REH cell (cell line): ENCODE measurements around a stretch of chr16.

DNA sequence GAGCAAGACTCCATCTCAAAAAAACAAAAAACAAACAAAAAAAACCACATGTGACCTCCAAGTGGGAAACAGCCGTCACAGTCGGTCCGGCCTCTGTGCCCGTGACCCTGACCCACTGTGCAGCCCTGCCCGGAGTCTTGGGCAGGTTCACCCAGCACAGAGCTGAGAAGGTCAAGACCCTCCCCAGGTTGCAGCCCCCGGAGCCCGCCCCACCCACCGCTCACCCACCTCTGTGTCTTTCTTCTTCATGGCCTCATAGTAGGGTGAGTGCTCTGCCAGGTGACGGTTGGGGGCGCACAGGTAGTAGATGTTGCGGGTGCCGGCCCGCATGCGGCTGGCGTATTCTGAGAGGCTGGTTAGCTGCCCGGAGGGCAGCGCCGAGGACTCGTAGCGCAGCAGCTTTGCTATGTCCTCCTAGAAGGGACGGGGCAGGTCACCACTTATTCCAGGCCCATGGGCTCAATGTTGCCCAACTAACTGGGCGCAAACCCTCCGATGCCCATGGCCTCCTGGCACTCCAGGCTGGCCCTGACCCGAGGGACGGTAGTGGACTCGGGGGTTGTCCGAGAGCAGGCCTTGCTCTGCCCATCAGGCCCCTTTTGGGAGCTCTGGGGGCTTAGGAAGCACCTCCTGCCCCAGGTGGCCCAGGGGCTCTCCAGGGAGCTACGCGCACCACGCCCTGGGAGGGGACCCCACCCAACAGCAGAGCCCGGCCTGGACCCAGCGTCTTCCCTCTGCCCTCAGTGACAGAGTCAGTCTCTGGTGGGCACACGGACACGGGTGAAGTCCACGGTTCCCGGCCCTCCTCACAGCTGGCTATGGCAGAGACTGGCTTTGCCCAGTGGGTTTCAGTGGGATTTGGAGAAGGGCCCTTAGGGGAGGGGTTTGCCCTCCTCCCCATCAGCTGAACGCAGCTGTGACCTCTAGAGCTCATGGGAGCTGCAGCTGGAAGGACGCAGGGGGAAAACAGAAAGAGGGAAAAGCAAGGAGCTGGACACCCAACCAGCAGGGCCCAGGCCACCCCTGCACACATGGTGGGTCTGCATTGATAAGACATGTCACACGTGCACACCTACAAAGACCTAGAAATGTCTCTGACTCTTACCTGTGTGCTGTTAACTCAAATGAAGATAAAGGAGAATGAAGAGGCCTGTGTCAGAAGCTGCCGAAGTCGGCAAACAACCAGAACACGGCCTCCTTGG lies 10.0 kb downstream of the DNASE1 start:
- PRO-cap, result no peak

DNA sequence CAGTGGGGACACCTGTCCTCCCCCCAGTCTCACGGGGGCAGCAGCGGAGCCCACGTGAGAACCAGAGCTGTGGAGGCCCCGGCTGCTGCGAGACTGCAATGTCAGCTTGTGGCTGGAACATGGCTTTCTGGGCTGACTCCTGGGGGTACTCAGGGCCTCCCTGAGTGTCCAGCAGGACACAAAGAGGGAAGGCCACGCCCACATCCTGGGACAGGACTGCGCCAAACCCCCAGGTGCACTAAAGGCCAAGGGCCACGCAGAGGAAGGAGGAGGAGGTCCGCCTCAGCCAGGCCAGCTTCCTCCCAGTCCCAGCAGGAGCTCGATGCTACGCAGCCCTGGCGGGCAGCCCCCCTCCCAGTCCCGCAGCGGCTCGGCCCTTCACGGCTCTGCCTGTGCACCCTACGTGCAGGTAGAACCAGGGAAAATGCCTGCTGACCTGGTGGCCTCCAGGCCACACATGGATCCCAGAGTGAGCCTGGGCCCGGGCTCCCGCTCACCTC lies 21.1 kb downstream of the DNASE1 start:
- PRO-cap, result no peak

DNA sequence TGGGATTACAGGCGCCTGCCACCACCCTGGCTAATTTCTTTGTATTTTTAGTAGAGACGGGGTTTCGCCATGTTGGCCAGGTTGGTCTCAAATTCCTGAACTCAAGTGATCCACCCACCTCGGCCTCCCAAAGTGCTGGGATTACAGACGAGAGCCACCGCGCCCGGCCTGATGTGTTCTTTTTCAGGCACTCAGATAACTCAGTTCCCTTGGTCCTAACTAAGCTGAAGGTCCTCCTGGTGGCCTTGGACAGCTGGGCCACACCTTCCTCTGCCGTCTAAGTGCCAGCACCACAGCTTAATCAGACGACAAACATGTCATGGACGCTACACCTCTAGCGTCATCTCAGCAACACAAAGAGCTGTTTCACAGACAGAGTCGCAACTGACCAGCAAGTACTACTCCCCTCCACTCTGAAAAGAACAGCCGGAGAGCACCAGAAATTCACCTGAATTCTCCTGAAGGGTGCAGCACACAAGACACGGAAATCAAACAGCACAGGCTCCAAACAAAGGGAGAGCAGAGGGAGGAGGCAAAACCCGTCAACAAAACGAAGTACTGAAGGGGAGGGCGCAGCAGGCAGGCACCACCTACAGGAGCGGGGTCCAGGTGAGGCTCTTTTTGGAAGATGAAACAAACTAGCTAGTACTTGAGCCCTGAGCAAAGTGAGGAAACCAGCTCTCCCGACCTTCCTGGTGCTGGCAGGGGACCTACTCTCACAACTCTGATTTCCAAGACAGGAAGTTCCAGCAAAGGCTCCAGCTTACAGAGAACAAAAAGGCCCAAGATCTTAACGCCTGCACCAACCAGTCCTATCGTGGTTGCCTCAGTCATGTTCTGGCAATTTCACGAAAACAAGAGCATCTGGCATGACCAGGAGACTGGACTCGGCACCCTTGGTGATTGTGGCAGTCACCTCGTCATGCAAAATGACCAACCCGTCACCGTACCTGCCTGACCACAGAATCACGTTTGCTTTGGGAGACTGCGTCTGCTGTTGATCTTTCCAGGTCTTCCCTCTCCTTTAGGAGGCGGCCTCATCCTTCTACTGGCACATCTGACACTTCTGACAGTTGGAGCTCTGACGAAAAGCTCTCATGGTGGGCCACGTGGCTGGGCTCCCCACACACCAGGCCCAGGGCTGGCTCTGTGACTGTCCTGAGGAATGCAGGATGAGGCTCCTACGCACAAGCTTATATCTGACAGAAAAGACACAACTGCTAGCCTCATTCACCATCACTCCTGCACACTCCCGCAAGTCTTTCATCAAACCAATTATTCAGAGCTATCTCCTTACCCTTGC lies 4.1 kb downstream of the TRAP1 start:
- PRO-cap, result no peak

GRCh38 chr16:3727923-3728462 lies 10.7 kb upstream of the TRAP1 start:
- PRO-cap, result no peak

DNA sequence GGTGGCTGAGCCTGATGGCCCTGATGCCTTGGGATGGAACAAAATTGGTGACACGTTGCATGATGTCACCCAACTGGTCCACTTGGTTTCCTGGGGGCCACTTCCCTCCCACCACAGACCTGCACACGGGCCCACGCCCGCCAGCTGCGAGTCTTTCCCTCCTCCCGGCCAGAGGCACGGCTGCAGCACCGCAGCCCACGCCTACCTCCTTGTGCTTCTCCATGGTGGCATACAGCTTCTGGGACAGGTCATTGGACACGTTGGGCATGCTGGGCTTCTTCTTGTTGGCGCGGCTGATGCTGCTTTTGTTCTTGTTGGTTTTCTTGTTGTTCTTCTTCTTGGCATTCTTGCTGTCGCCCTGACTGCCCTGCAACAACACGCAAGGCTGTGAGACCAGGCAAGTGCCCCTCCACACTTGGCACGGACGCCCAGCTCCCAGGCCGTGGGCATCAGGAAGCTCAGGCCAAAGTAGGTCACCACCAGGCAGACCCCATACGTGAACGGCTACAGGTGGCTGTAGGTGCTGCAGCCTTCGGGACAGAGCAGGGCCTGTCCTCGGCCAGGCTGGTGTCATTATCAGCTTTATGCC lies 14.3 kb upstream of the TRAP1 start:
- PRO-cap, result no peak

DNA sequence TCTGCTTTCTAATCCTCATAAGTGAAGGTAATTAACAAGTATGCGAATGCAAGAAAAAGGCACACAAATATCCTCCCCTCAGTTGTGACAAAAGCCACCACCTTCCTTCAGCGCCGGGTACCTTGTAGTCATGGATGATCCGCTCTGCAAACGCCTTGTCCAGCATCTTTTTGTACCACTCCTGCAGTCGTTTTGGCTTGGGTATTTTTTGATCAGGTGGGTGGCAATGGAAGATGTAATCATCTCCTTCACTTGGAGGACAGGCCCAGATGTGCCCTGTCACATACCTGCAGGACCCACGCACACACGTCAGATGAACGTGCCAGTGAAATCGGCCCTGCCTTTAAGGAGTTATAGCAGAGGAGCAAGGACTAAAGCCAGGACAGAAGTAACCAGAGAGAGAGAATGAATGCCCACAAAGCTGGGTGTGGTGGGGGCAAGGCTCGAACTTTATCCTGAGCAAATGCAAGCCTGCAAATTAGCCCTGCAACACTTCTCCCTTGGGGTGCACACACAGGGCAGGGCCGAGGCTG lies 19.3 kb upstream of the TRAP1 start:
- PRO-cap, result no peak

DNA sequence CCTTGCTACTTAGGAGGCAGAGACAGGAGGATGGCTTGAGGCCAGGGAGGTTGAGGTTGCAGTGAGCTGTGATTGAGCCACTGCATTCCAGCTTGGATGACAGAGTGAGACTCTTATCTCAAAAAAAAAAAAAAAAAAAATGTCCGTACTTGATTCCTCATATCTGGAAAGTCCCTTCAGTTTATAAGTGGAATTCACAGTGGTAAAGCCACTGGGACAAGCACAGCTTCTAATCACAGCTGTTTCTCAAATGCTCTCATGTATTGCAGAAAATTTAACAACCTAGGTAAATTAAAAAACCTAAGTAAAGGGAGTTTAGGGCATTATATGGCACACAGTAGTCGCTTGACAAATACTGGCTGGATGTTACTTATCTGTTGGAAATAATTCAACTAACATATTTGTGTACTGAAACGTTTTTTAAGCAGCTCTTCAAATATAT lies 78.8 kb upstream of the CREBBP start:
- PRO-cap, result no peak

DNA sequence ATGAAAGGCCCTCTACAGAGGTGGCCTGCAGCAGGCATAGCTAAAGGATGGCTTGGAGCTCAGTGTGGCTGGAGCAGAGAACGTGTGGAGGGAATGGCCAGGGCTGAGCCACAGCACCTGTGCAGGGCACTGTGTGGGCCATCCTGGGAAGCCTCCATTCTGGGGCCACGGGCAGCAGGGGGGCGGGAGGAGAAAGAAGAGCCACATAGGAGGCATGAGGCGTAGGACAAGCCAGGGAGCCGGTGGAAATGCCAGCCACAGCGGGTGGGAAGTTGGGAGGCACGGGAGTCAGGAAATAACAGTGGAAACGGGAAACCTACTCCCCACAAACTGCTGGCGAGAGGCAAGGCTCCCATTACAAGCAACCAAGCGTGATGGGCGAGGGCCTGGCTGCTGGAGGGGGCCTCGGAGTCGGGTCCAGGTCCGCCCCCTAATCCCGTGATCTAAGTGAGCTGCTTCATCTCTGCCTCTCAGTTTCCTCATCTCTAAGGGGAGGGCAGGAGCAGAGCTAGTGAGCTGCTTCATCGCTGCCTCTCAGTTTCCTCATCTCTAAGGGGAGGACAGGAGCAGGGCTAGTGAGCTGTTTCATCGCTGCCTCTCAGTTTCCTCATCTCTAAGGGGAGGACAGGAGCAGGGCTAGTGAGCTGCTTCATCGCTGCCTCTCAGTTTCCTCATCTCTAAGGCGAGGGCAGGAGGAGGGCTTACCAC lies 104.9 kb downstream of the ADCY9 start:
- PRO-cap, result no peak

- PRO-cap, result no peak
Measured at GRCh38 chr16:4044534-4045223, 71.6 kb downstream of the ADCY9 start.

DNA sequence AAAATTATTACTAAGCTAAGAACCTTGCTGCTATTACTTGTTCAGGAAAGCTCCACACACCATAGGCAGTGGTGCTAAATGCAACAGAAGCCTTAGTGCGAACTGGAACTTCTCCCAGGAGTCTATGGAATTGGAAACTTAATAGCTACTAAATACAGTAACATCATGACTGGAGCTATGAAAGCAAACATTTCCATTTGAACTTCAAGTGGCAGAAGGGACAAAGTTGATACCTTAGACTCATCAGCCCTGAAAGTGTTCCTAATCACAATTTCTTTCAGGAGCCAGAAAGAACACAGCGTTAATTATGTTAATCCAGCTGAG lies 22.5 kb downstream of the ADCY9 start:
- PRO-cap, result no peak

DNA sequence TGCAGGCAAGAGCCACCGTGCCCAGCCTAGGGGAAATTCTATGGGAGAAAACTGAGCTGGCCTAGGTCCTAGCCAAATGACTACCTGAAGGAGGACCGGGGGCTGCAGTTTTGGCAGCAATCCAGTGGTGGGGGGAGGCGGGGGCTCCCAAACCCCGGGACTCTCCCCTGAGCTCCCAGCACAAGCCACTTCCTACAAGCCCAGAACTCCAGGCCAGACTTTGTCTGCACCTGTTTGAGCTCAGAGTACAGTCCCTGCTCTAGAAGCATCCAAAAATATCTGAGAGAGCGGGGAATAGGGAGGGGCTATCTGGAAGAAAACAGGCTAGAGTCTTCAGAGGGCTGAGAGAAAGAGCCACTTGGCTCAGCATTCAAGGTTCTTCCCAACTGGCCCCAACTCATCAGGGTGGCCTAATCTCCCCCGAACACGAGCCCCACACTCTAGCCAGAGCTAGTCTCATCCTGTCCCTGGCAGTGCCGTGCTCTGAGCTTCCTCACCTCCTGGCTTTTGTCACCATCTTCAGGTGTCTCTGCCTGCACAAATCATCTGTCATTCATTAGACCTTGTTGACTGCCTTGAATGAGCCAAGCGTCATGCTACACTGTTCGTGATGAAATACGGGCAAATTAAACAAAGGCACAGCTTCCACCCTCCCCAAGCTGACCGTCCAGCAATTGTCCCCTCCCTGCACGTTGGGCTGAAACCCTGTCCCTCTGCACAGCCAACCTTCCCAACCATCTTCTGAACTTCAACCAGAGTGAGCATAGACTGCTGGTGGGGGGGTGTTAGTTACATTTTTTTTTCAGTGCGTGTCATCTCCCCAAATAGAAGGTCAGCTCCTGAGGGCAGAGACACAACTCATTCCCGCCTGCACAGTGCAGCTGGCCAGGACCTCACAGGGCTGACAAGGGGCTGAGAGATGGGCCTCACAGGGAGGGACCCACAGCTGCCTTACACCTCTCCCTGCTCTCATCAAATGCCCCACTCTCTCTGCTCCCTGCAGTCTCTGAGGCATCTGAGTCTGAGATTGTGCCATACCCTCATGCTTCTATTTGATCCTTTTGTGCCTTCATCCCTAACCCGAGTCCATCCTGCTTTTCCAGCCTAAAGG lies 8.7 kb downstream of the SRL start:
- PRO-cap, result no peak

- PRO-cap, result bidirectional peak, plus-strand start at chr16:4271994, minus-strand start at chr16:4271849
Measured at GRCh38 chr16:4271528-4272187, 1.2 kb downstream of the TFAP4 start.

DNA sequence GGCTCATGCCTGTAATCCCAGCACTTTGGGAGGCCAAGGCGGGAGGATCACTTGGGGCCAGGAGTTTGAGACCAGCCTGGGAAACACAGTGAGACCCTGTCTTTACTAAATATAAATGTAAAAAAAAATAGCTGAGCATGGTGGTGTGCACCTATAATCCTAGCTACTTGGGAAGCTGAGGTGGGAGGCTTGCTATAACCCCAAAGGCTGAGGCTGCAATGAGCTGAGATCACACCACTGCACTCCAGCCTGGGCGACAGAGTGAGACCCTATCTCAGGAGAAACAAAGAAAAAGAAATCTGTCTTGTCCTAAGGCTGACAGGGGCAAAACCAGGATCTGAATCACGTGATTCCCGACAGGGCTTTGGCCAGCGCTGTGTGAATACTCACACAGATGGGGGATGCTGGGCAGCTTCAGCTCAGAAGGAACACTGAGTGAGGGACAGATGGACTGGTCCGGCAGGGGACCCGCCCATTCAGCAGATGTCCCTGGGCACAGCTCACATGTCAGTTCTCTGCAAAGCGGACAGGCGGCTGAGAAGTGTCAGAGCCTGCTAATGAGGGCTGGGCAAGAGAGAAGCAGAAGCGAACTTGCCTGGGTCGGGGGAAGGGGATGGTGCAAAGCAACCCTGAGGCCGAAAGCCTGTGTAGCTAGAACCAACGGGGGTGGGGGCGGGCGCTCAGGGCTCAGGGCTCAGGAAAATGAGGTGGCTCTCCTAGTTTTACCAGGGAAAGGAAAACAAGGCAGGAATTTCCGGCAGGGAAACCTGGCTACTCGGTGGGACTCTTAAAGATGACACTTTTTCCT lies 12.0 kb upstream of the GLIS2 start:
- PRO-cap, result no peak

GRCh38 chr16:4327093-4327676 lies 11.3 kb downstream of the GLIS2 start:
- PRO-cap, result unidirectional peak, plus-strand start at chr16:4327624

- PRO-cap, result no peak
Measured at GRCh38 chr16:4340380-4340648, 10.8 kb downstream of the PAM16 start.

- PRO-cap, result no peak
Measured at GRCh38 chr16:4344137-4344731, 6.9 kb downstream of the PAM16 start.

GRCh38 chr16:4380614-4381653 lies 9.3 kb downstream of the VASN start:
- PRO-cap, result no peak

GRCh38 chr16:4383165-4383859 lies 11.7 kb downstream of the VASN start:
- PRO-cap, result no peak

GRCh38 chr16:4402450-4402721 lies 14.0 kb downstream of the CORO7 start:
- PRO-cap, result no peak

- PRO-cap, result no peak
Measured at GRCh38 chr16:4407262-4408170, 8.9 kb downstream of the CORO7 start.